ENCODE data around the genes ANKLE1, NXNL1, NIBAN3 and JAK3.

DNA sequence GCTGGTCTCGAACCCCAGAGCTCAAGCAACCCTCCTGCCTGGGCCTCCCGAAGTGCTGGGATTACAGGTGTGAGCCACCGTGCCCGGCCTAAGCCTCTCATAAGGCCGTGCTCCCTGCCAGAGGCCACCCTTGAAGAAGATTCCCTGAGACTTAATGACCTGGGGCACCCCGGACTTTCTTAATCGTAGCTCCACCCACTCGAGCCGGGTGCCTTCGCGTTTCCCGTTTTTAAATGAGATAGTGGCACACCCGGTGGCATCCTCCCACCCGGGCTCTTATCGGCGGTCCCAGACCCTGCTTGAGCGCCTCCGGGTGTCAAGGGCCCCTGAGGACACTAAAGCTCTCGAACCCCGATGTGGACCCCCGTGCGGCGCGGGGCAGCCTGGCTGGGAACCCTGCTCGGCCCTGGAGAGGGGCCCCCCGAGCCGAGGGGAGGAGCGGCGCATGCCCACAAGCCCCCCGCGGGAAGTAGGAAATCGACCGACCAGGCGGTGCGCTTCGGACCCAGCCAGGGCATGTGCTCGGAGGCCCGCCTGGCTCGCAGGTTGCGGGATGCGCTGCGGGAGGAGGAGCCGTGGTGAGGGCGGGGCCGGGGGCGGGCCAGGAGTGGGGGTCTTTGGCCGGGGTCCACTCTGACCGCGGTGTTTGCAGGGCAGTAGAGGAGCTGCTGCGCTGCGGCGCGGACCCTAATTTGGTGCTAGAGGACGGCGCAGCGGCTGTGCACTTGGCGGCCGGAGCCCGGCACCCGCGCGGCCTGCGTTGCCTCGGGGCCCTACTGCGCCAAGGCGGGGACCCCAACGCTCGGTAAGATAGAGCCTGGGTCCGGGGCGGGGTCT is at the start of gene ANKLE1:
TSS of gene ANKLE1 (plus strand) at position 497 of the 837 bp plus-strand sequence.
- PRO-cap, result unidirectional peak, plus-strand start at position 659 of the sequence

GRCh38 chr19:17296200-17296519 is 7.1 kb downstream of the ABHD8 start:
- PRO-cap, result unidirectional peak, plus-strand start at chr19:17296434

DNA sequence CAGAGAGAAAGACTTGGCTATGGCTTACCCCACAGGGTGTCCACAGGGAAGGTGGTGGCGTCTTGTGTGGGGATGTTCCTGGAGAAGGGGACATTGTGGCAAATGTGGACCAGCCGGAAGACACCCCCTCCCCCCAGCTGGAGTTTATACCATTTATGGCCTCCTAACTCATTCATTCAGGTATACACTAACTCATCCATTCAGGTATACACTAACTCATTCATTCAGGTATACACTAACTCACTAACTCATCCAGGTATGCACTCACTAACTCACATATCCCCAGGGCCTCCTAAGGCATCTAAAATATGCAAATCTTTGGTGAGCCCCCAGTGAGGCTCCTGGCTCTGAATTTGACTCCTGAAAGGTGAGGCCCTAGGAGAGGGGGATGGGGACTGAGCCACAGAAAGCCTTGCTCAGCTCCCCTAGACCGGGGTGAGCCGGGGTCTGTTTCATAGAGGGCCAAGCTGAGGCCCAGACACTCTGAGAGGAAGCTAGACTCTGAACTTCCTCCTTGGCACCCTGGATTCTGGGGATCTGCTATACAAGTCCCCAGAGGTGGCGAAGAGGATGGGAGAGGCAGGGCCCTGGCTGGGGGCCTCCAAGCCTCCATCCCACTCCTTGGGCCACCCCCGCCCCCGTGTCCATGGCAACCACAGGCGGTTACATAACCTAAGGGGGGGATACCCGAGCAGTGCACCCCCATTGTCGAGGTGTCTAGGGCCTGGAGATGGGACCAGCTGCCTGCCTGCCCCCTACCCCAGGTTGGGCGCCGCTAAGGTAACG is 877 bp downstream of the ABHD8 start:
- PRO-cap, result no peak

DNA sequence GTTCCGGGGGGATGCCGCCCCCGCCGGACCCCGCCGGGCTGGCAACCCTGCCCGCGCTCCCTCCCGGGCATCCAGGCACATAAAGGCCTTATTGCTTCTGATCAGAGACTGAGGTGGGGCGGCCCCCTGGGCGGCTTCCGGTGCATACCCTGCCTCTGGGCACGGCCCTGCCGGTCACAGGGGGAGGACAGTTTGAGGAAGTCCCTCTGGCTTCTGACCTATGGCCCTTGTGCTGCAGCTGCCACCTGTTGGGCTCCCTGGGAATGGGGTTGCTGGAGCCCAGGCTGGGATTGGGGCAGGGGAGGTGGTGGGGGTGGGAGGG is 10.8 kb downstream of the ANO8 start:
- PRO-cap, result no peak

GRCh38 chr19:17324248-17325124 is 10.2 kb downstream of the ANO8 start:
- PRO-cap, result no peak

GRCh38 chr19:17327560-17328511 is 6.8 kb downstream of the ANO8 start:
- PRO-cap, result bidirectional peak, plus-strand start at chr19:17328004, minus-strand start at chr19:17327775; bidirectional peak, plus-strand start at chr19:17328175, minus-strand start at chr19:17328058

DNA sequence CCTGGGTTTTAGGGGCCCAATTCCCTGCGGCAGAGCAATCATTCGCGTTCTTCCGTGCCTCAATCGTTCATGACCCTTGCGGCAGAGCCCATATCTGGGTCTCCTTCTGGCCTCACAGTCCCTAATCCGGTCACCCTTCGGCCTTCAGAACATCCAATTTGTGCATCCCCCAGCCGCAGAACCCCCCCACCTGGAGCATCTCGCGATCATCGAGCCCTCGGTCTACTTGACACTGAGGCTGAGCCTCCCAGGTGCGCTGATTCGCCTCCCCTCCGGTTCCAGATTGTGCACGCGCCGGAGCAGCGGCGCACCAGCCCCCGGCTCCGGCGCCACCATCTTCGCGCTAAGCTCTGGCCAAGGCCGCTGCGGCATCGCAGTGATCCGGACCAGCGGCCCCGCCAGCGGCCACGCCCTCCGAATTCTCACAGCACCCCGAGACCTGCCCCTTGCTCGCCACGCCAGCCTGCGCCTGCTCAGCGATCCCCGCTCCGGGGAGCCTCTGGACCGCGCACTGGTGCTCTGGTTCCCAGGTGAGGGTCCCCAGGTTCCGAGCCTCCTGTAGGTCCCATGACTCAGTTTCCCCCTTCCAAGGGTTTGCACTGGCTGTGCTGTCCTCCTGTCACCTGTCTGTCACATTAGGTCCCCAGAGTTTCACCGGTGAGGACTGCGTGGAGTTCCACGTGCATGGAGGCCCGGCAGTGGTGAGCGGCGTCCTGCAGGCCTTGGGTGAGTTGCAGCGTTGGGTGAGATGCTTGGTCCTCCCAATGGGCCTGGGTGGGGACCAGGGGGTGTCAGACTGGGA is 574 bp downstream of the GTPBP3 start:
- PRO-cap, result no peak

DNA sequence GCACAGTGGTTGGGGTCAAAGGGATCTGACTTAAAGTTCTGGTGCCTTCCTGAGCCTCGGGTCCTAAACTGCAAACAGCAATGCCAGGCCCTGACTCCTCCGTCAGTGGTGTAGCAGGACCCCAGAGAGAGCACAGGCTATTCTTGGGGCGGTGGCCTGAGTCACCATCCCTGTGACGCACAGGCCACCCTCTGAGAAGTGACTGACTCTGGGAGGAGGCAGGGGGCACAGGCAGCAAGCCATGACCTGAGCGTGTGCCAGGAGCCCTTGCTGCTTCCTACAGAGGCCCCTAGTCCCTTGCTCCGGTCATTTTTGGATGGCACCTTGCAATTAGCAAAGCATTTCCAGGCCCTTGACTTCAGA is 18.7 kb downstream of the PLVAP start:
- PRO-cap, result no peak

DNA sequence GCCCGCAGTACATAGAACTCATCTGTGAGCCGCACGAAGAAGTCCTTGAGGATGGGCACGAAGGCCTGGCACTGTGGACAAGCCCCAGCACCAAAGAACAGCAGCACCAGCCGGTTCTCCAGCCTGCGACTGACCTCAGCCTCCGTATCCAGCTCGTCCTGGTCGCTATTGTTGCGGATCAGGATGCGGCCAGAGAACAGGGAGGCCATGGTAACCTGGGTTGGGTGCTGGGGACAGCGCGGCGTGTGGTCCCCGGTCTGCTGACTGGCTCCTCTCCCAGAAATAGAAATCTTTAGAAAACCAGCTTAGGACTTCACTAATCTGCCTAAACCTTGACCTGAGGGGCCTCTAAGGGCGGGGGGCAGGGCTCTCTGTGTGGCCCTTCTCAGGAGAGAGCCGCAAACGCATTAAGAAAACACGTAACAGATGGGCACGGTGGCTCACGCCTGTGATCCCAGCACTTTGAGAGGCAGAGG is at the start of gene NXNL1:
TSS of gene NXNL1 (minus strand) at position 266 of the 476 bp plus-strand sequence.
- PRO-cap, result no peak

DNA sequence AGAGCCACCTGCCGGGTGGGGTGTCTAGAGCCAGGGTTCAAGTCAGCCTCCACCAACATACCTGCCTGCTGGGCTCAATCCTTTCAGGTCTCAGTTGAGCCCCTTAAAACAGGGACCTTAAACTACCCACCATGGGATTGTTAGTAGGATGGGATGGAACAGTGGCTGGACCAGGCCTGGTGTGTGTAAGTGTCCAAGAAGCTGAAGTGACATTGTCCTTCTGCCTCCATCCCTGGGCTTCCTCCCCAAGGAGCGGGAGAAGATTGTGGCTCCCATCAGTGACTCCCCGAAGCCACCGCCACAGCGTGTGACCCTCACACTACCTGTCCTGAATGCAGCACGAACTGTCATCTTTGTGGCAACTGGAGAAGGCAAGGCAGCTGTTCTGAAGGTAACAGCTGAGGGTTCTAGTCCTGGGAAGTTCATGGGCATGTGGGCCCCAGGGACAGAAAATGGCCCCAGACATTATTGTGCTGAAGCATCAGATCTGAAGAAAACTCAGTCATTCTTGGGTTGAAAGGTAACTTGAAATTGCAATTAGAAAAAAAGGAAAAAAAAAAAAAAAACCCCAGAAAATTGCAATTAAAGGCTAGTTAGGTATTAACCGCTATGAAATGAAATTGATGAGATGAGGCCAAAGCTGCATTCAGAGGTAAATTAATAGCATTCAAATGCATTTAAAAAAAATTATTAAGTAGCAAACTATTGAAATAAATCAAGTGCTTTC is 6.2 kb downstream of the PGLS start:
- PRO-cap, result no peak

DNA sequence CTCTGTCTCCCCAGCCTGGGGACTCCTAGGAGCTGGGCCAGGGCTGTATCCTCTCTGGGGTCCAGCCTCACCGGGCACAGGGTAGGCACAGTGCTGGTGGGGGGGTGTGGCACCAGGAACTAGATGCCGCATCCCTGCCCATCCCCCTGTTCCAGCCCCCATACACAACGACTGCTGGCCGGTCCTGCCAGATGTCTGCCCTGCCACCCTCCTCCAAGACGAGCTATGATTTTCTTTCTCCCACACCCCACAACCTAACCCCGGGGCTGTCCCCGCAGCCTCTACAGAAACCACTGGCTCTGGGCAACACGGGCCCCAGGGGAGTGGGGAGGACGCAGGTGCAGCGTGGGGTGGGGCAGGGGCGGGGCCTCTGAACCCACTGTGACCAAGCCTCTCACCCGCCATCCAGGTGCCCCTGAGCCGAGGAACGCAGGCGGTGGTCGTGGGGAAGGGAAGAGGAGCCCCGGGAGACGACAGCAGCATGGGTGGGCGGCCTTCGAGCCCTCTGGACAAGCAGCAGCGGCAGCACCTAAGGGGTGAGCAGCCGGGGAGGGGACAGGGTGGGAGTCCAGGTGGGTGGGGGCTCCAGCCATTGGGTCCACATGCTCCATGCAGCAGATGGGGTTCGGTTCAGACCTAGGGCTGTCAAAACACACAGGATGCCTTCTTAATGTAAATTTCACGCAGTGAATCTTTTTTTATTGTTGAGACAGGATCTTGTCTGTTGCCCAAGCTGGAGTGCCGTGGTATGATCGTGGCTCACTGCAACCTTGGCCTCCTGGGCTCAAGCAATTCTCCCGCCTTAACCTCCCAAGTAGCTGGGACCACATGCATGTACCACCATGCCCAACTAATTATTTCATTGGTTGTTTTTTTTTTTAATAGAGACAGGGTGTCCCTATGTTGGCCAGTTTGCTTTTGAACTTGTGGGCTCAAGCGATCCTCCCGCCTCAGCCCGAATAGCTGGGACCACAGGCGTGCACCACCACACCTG is at the start of gene NIBAN3:
TSS of gene NIBAN3 (plus strand) at position 408 of the 994 bp plus-strand sequence.
- PRO-cap, result no peak

DNA sequence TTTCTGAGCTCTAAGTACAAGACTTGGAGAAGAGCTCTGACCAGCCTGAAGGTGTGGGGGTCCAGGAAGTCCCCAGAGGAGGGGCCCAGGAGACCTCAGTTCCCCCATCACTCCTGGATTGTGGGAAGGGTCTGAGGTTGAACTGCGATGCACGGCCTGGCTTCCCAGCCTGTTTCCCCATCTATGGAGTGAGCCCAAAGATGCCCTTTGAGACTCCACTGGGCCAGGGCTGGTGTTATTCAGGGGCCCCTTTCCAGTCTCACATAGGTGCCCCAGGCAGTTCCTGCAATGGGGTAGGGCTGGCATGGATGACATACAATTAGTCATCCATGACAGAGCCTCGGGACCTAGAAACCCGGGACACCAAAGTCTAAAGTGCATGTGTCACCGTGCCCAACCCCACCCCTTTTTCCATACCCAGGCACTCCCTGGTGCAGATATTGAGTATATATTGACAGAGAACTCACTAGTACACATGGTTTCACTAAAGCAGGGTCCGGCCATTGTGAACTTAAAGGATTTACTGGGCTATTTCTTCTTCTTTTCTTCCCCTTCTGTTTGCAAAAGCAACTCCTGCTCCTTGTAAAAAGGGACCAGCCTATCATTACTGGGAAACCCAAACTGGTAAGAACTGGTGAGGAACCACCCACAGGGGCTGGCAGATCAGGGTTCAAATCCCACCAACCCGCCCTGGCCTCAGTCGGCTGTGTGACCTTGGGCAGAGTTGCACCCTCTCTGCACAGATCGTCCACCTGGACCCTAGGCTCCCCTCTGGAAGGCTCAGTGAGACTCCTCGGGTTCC is 2.6 kb downstream of the B3GNT3 start:
- PRO-cap, result no peak

DNA sequence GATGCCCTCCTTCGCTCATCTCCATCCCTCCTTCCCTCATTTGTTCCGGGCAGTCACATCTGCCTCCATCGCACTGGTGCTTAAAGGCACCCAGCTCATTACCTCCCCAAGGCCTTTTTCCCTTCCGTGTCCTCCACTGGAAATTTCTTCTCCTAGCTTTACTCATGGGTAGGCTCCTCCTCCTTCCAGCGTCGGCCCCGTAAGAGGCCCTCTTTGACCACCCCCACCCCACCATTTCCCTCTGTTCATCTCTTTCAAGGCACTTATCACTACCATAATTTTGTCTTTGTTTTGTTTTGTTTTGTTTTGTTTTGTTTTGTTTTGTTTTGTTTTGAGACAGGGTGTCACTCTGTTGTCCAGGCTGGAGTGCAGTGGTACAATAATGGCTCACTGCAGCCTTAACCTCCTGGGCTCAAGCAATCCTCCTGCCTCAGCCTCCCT is 6.6 kb upstream of the INSL3 start:
- PRO-cap, result no peak

DNA sequence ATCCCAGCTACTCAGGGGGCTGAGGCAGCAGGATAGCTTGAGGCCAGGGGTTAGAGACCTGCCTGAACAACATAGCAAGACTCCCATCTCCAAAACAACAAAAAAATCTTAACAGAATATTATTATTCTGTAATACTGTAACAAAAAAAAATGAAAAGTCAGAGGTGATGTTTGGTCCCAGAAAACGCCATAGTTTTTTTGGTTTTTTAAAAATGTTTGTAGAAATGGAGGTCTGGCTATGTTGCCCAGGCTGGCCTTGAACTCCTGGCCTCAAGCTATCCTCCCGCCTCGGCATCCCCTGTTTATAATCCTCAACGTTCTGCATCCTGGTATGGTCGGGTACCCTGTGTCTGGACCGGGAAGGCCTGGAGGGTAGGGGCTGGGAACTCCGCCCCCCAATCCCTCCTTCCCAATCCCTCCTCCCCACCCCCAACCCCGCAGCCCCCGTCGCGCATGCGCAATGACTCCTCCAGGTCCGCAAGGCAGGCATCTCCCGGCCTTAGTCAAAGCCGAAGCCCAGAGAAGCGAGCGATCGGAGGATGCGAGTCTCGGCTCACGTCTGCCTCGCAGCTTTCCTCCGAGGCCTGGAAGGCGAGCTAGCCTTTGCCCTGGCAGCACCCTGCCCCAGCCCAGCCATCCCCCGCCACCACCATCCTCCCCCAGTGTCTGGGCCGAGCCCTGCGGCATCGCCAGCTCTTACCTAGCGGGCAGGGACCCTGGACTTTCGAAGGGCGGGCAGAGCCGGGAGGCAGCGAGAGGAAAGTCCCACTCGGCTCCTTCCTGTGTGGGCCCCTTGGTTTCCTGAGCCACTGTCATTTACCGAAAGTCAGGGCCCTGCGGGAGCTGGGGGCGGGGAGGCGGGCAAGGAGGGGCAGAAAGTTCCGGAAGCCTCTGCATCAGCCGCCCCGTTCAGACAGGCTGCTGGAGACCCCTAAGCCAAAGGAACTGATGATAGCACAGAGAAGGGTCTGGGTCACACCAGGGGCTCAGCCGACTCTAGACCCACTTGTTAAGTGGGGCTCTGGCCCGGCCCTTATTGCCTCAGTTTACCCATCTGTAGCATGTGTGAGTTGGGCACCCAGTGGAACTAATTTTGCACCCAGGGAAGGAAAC is at the start of gene JAK3:
TSS of gene JAK3 (minus strand) at position 737 of the 1,113 bp plus-strand sequence.
- PRO-cap, result bidirectional peak, plus-strand start at position 519 of the sequence, minus-strand start at position 306 of the sequence; bidirectional peak, plus-strand start at position 874 of the sequence, minus-strand start at position 726 of the sequence

DNA sequence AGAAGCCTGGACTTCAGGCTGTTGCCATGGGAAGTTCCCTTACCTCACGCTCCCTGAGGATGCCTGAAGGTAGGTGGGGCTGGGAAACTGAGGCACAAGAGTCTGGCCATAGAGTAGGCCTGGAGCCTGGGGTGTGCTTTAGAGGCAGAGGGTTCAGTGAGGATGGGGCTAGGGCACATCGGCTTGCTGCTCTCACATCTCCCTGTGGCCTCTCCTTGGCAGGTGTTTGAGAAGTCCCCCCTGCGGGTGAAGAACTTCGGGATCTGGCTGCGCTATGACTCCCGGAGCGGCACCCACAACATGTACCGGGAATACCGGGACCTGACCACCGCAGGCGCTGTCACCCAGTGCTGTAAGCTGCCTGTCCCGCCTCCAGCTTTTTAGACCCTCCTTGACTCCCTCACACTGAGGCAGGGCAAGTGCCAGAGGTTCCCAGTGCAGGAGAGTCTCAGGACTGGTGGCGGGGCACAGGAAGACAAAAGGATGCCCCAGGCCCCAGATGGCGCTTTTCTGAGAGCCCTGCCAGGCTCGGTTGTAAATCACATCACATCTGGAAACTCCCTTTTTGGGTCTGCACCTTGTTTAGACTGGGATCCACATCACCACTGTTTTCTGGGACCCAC is 2.3 kb downstream of the RPL18A start:
- PRO-cap, result no peak

DNA sequence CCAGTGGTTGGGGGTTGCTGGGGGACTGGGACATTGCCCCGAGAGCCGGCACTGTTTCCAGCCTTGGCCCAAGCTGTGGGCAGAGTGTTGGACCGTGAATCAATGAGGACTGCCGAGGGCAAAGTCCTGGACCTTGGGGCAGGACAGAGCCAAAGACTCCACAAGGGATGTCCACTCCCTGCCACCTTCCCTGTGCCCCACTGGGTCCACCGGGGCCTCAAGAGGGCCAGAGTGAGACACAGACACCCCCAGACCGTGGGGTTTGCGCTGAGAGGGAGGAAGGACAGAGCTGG is 11.7 kb downstream of the MAST3 start:
- PRO-cap, result no peak

DNA sequence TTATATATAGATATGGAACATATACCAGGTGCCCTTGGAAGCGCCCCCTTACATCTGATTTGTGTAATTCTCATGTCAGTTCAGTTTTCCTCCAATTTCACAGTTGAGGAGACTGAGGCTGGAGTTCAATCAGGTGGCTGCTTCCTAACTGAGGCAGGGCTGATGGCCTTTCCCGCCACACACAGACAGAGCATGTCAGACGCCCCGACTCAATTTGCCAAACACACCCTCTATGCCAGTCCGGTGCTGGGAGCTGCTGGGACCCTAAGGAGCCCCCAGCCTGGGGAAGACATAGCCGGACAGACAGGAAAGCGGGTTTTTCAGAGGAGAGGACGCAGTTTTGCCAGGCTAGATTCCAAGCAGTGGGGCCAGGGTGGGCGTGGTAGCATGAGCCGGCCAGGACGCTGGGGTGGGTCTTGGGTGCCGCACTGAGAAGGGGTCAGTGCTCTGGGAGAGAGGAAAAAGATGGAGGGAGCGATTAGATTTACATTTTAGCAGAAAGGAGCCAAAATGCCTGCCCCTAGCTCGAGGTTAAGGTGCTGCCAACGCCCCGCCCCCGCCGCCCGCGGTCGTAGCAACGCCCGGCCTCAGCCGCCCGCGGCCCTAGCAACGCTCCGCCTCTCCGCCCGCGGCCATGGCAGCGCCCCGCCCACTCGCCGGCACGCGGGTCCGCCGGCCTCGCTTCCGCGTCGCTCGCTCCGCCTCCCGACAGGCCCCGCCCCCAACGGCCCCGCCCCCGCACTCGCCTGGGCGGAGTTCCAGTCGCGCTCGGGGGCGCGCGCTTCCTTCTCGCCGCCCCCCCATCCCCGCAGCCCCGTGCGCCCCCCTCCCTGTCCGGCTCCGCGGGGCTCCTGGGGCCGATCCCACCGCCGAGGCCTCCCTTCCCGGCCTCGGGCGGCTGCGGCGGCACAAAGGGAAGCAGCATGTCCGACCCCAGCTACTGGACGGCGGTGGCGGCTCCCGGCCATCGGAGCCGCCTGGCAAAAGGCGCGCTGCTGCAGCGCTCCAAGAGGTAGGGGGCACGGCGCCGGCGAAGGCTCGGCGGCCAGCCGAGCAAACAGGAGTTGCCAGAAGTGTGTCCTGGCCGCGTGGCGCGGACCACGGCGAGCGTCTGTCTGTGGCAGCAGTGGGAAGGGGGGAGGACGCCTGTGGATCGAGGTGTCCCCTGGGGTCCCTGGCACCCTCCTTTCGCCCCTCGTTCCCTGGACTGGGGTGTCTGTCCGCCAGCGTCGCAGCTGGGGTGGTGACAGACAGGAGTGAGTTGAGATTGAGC is 20.1 kb downstream of the MAST3 start:
- PRO-cap, result bidirectional peak, plus-strand start at position 1,034 of the sequence, minus-strand start at position 982 of the sequence

DNA sequence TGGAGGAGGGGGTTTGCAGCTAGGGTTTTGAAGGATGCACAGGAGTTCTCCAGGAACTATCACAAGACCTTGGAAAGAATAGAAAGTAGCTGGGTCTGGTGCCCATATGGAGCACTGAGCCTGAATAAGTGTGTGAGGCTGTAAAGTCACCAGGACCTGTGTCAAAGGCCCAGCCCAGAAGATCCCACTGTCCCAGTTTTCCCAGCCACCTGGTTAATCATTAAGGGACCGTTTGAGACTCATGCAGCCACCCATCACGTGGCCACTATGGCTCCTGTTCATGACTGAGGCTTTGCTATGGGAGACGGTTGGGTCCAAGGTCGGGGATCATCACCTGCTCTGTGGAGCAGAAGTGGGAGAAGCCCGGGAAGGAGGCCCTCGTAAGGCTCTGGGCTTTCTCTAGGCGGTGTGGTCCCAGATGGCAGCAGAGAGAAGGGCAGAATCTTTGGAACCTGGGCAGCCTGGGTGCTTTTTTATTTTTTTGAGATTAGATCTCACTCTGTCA is 17.0 kb upstream of the PIK3R2 start:
- PRO-cap, result no peak

GRCh38 chr19:18186565-18187222 is 6.3 kb upstream of the MPV17L2 start:
- PRO-cap, result no peak

DNA sequence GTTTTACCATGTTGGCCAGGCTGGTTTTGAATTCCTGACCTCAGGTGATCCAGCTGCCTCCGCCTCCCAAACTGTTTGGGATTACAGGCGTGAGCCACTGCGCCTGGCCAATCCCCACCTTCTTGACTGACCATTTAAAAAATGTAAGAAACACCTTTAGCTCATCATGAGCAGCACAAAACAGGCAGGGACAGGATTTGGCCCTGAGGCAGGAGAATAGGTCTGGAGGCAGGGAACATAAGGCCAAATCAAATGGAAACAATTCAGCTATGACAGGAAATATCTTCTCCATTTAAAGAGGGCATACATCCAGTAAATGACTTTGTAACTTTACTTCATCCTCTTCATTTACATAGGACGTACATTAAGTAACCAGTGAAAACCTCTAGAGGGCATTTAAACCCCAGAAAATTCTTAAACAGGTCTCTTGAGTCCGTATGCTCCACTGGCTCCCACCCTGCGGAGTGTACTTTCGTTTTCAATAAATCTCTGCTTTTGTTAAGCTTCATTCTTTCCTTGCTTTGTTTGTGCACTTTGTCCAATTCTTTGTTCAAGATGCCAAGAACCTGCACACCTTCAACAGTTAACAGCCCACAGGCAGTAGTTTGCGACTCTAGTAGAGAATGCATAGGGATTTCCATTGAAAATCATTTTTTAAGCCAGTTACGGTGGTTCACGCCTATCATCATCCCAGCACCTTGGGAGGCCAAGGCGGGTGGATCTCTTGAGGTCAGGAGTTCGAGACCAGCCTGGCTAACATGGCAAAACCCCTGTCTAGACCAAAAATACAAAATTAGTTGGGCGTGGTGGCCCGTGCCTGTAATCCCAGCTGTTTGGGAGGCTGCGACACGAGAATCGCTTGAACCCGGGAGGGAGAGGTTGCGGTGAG is 1.1 kb upstream of the MPV17L2 start:
- PRO-cap, result no peak